ENCODE measurements around a stretch of chr3.

GRCh38 chr3:15077009-15077309, 11.8 kb upstream of the MRPS25 start:
- PRO-cap: no peak
- RAMPAGE, long total RNA: no peak

GRCh38 chr3:15246510-15247734, 40.9 kb downstream of the CAPN7 start:
- PRO-cap: no peak
- RAMPAGE, long total RNA: no peak

- PRO-cap: no peak
- RAMPAGE, long total RNA: no peak
Measured at GRCh38 chr3:15267968-15268433, 62.0 kb downstream of the CAPN7 start.

- PRO-cap: no peak
- RAMPAGE, long total RNA: no peak
Measured at GRCh38 chr3:15310394-15311179, 21.8 kb downstream of the SH3BP5 start.

DNA sequence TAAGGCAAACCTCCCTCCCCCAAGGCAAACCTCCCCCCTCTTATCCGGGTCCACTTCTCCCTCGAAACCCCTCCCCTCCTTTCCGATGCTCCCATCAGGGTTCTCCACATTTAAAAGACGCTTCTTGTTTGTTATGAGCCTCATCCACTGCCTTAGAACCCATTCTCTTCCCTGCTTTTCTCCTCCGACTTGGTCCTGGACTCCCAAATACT, 688 bp downstream of the EAF1 start:
- PRO-cap: no peak
- RAMPAGE, long total RNA: no peak

- PRO-cap: no peak
- RAMPAGE, long total RNA: no peak
Measured at GRCh38 chr3:15771452-15771882, 26.3 kb downstream of the ANKRD28 start.

DNA sequence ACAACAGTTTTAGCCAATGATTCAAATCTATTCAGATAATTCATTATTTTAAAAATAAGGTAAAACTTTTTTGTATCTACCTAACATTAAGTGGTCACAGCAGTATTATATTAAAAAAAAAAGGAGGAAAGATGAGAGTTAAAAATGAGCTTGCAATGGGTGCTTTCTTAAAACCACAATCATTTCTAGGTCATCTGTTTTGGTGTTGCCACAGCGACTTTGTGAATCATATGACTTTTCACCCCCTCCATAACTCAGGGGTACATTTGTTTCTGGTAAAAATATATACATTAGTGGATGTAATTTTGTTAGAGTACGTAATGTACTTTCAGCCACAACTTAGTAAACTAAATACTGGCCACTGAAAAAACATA, 3.6 kb downstream of the ANKRD28 start:
- PRO-cap: no peak
- RAMPAGE, long total RNA: no peak

DNA sequence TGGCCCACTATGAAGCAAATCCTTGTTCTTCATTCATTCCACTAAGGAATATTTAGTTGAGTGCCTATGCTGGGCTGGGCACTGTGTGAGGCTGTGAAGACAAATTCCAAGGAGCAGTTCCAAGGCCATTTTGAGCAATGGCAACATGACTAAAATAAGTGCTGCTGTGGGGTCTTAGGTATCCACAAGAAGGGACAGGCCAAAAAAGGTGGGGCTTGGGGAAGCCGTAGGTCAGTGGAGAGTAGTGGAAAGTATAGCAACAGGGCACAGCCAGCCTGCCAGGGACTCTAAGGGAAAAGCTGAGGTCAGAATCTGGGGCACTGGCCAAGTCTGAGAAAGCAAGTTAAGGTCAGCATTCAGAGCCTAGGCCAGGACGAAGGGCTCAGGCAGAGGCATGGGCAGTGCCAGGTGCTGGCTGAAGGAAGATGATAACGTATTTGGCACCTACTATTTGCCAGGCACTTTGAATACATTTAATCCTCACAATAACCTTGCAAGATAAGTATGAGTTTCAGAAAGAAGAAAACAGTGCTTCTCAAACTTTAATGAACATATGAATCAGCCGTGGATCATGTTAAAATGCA, 106.0 kb upstream of the ANKRD28 start:
- PRO-cap: no peak
- RAMPAGE, long total RNA: no peak

DNA sequence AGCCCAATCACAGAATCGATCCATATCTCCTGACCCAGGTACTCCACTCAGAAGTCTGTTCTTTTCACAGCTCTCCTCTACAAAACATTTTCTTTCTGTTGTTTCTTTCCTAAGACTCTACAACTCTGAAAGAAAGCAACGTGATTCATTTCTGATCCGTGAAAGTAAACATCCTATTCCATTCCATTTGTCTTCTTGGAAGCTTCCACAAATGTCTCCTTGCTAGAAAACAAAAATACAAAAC, 37.8 kb upstream of the GALNT15 start:
- PRO-cap: no peak
- RAMPAGE, long total RNA: no peak

- PRO-cap: no peak
- RAMPAGE, long total RNA: no peak
Measured at GRCh38 chr3:16148814-16149393, 25.6 kb upstream of the GALNT15 start.

GRCh38 chr3:16285914-16286658, 21.1 kb downstream of the OXNAD1 start:
- PRO-cap: no peak
- RAMPAGE, long total RNA: no peak

- PRO-cap: no peak
- RAMPAGE, long total RNA: no peak
Measured at GRCh38 chr3:16330991-16331819, 66.2 kb downstream of the OXNAD1 start.

DNA sequence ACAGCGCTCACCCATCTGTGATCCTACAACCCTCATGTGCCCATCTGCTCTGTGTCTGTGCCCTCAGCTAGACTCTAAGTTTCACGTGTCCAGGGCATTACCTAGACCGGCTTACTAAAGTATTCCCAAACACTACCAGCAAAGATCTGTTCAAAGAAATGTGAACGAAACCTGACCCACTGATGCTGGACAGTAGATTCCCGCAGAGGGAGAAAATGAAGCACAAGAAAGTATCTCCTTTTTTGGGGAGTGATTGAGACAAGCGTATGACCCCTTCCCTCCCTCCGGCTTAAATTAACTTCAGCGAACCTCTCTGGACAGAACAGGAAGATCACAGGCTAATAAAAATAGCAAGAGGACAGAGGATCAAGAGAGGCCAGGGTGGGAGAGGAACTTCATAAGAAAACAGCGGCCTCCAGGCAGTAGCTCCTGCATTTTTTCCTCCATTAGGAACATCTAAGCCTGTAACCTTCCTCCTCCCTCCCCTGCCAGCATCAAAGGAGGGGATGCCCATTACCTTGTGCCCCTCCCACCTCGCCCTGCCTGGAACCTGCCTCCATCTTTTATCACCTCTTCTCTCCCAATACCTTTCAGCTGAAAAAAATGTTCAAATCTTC, 113.0 kb downstream of the RFTN1 start:
- PRO-cap: no peak
- RAMPAGE, long total RNA: no peak

- PRO-cap: no peak
- RAMPAGE, long total RNA: no peak
Measured at GRCh38 chr3:16439090-16439551, 74.4 kb downstream of the RFTN1 start.

GRCh38 chr3:16508783-16509071, 4.8 kb downstream of the RFTN1 start:
- PRO-cap: no peak
- RAMPAGE, long total RNA: no peak

DNA sequence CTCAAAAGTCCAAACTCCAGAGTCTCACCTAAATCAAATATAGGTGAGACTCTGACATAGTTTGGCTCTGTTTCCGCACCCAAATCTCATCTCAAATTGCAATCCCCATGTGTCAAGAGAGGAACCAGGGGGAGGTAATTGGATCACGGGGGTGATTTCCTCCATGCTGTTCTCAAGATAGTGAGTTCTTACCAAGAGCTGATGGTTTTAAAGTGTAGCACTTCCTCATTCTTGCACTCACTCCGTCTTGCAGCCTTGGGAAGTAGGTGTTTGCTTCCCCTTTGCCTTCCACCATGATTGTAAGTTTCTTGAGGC, 96.1 kb upstream of the PLCL2 start:
- PRO-cap: unidirectional peak, plus-strand start at position 164 of the sequence
- RAMPAGE, long total RNA: no peak

GRCh38 chr3:16837466-16838136, 47.2 kb upstream of the PLCL2 start:
- PRO-cap: no peak
- RAMPAGE, long total RNA: no peak

DNA sequence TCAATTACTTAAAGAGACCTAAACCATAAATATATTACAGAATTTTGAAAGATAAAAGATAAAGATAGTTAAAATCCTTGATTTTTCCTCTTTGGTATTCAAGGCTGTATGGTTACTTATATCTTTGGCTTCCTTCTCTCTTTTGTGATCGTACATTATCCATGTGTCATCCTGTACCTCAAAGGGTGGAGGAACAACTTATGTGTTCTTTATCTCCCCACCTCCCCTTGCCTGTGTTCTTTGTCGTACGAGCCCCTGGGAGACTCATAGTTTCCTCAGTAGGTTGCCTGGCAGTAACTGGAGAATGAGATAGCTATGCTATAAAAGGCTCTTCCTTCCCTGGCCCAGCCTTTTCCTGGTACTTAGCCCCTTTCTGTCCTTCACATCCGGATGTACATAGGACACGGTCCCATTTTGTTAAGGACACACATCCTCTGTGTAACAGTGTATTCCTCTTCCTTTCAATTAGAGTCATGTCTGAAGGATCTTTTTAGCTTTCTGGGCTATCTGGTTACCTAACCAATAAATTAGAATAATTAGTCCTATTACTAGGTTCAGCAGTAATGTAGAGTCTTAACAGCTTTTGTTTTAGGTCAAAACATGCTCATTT, 32.1 kb downstream of the PLCL2 start:
- PRO-cap: no peak
- RAMPAGE, long total RNA: no peak

- PRO-cap: no peak
- RAMPAGE, long total RNA: no peak
Measured at GRCh38 chr3:17157313-17158267, 272.8 kb downstream of the PLCL2 start.

DNA sequence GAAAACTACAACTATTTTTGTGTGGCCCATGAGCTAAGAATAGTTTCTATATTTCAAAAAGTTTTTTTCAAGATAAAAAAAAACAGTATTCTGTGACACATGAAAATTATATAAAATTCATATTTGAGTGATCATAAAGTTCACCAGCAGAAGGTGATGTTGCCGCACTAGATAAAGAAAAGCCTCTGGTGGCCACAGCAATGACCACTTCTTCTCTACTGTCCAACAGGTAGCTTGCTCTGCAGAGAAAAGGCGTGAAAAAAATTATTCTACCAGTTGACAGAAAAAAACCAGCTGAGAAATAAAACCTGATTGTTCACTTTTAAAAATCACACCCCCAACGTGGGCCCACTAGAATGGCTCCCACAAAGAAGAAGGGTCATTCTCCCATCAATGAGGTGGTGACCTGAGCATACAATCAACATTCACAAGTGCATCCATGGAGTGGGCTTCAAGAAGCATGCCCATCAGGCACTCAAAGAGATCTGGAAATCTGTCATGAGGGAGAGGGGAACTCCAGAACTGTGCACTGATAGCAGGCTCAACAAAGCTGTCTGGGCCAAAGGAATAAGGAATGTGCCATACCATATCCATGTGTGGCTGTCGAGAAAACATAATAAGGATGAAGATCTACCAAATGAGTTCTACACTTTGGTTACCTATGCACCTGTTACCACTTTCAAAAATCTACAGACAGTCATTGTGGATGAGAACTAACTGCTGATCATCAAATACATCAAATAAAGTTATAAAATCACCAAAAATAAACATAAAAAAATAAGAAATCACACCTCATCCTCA, 277.4 kb downstream of the TBC1D5 start:
- PRO-cap: no peak
- RAMPAGE, long total RNA: no peak